ENCODE measurements around a stretch of chr13.

GRCh38 chr13:48262203-48262901 is 29.3 kb downstream of the ITM2B start:
- RAMPAGE, long total RNA, result no peak
- RRBS, result no CpG with 5 or more reads among the region's 2 CpGs

DNA sequence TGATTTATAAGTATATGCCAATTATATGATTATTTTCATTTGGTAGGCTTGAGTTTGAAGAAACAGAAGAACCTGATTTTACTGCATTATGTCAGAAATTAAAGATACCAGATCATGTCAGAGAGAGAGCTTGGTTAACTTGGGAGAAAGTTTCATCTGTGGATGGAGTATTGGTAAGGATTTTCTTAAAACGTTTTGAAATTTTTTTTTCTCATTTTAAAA is 3.6 kb downstream of the RB1 start:
- RAMPAGE, long total RNA, result no peak
- RRBS, result no CpG with 5 or more reads among the region's 1 CpG

- RAMPAGE, long total RNA, result no peak
- RRBS, result no CpG with 5 or more reads among the region's 2 CpGs
Observed at GRCh38 chr13:48782528-48782868, 128.8 kb downstream of the CYSLTR2 start.

- RAMPAGE, long total RNA, result no peak
- RRBS, result no CpG with 5 or more reads among the region's 1 CpG
Observed at GRCh38 chr13:48902400-48902828, 73.3 kb upstream of the FNDC3A start.

GRCh38 chr13:49399749-49400355 is 44.0 kb downstream of the CAB39L start:
- RAMPAGE, long total RNA, result no peak
- RRBS, result no CpG with 5 or more reads among the region's 1 CpG

- RAMPAGE, long total RNA, result no peak
- RRBS, result no CpG with 5 or more reads among the region's 1 CpG
Observed at GRCh38 chr13:49700906-49701710, 9.8 kb upstream of the EBPL start.

- RAMPAGE, long total RNA, result no peak
- RRBS, result no CpG with 5 or more reads among the region's 5 CpGs
Observed at GRCh38 chr13:49956196-49956917, 20.2 kb upstream of the SPRYD7 start.

DNA sequence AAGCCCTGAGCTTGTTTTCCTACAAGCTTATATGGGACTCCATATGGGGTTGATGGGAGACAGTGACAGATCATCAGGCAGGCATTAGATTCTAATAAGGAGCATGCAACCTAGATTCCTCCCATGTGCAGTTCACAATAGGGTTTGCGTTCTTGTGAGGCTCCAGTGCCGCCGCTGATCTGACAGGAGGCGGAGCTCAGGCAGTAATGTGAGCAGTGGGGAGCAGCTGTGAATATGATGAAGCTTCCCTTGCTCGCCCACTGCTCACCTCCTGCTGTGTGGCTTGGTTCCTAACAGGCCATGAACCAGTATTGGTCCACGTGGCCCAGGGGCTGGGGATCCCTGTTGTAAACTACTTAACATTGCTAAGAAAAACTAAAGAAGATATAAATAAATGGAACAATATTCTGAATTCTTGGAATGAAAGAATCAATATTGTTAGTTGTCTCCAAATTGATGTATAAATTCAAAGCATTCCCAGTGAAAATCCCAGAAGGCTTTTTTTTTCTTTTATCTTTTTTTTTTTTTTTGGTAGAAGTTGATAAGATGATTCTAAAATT is 378.4 kb downstream of the KCNRG start:
- RAMPAGE, long total RNA, result no peak
- RRBS, result no CpG with 5 or more reads among the region's 6 CpGs

- RAMPAGE, long total RNA, result no peak
- RRBS, result no CpG with 5 or more reads among the region's 10 CpGs
Observed at GRCh38 chr13:50484265-50484833, 359.1 kb downstream of the DLEU7 start.

DNA sequence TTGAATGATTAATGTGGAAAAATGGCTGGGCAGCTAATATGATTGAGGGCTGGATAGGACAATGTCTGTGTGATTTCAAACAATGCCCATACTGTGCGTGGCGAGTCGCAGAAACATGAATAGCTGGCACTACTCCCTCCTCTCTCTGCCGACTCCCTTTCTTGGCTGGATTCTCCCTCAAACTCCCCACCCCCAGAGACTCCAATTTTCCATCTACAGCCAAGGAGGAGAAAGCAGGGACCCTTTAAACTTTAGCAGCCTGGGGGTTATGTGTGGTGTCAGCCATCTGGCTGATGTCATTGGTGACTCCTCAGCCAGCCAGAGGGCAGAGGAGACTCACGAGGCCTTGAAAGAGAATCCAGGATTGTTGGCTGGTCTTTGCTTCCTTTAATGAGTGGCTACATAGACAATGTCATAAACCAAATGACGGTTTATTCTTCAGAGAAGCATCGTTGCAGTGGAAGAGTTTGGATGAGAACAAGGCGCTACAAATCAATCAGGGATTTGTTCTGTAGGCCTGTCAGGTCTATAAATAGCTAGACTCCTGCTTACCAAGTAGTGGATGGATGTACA is 165.6 kb downstream of the DLEU7 start:
- RAMPAGE, long total RNA, result no peak
- RRBS, result no CpG with 5 or more reads among the region's 8 CpGs

DNA sequence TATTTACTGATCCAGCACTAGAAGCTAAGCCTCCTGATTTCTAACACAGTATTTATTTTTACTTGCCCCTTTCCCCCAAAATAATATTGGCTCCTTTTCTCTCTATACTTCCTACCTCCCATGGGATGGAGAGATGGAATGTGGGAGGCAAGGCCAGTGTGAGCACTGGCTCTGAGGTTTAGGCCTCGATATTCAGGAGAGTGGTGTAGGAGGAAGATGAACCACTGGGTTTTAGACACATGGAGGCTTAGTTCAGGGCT is 30.8 kb downstream of the RNASEH2B start:
- RAMPAGE, long total RNA, result no peak
- RRBS, result no CpG with 5 or more reads among the region's 1 CpG

DNA sequence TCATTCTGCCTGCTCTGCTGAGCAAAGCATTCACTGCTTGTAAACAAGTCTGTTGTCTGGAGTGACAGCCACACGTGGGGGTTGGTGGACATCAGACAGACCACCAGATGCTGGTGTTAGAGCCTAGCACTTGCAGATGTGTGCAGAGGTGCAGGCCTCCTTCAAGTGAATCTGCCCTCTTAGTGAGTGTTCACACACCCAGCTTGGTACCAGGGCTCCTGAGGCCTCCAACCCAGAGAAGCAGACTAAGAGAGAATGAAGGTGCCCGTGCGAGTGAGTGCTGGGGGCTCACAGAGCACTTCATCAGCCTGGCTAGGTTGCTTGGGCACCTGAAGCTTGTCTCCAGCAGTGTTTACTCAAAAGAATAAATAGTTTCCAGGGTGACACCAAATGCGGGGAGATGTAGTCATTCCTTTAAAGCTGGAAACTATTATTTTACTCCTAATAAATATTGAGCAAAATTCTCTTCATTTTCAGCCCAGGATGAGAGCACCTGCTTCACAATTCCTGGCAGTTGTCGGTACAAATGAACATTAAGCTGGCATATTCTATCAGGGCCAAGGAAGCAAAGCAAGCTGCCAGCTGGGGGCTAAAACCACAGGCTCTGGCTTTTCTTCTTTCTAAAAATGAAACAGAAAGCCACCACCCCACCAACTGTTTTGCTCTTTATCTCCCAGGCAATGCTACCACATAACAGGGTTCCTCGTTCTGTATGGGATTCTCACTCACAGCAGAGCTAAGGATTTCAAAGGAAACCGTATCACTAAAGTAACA is 82.4 kb downstream of the RNASEH2B start:
- RAMPAGE, long total RNA, result no peak
- RRBS, result no CpG with 5 or more reads among the region's 7 CpGs

- RAMPAGE, long total RNA, result no peak
- RRBS, result no CpG with 5 or more reads among the region's 5 CpGs
Observed at GRCh38 chr13:51043311-51043738, 67.7 kb downstream of the C13orf42 start.

- RAMPAGE, long total RNA, result no peak
- RRBS, result no CpG with 5 or more reads among the region's 5 CpGs
Observed at GRCh38 chr13:51451866-51451981, 1.1 kb downstream of the INTS6 start.

DNA sequence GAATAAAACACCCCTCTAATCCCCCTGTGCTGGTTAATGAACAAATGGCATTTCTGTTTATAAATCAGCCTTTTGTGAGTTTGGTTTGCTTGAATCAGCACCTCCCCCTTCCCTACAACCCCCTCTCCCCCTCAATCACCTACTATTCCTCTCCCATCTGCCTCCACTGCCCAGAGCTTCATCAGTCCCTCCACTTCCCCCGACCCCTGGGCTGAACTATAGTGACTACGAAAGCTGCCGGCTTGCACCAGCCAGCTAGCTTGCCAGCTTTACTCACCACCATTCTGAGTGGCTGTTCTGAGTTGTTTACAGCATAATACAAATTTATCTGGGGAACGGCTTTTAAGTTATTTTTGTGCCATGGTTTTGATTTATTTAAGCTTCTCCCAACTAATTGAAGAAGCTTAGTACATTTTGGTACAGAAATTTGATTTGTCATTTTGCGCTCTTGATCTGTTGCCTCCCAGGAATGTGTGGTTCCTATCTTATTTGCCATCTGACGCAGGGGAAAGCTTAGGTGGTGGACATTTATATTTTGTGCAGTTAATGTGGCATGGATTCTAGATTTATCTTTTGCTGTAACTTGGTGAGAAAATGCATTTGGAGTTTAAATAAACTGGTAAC is 41.7 kb upstream of the WDFY2 start:
- RAMPAGE, long total RNA, result no peak
- RRBS, result no CpG with 5 or more reads among the region's 6 CpGs

- RAMPAGE, long total RNA, result no peak
- RRBS, result under 1% methylated on average over 4 of the region's 51 CpGs
Observed at GRCh38 chr13:51583584-51584391, 474 bp upstream of the WDFY2 start.

GRCh38 chr13:51590903-51591403 is 6.7 kb downstream of the WDFY2 start:
- RAMPAGE, long total RNA, result no peak
- RRBS, result no CpG with 5 or more reads among the region's 3 CpGs

DNA sequence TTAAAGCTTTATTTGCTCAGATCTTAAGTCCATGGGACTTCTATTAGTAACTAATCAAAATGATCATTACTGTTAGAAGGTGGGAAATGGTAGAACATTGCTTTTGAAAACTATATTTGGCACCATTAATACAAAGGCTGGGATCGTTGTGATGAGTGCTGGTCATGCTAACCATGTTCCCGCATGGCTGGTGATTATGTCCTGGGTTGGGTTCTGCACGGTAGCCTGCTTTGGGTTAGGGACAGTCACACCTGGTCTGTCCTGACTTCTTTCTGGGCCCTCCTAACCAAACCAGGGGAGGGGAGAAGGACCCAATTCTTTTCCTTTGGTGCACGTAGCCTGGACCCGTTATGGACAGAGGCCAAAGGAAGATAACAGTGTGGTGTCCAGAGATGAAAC is 51.7 kb downstream of the DHRS12 start:
- RAMPAGE, long total RNA, result no peak
- RRBS, result no CpG with 5 or more reads among the region's 5 CpGs

DNA sequence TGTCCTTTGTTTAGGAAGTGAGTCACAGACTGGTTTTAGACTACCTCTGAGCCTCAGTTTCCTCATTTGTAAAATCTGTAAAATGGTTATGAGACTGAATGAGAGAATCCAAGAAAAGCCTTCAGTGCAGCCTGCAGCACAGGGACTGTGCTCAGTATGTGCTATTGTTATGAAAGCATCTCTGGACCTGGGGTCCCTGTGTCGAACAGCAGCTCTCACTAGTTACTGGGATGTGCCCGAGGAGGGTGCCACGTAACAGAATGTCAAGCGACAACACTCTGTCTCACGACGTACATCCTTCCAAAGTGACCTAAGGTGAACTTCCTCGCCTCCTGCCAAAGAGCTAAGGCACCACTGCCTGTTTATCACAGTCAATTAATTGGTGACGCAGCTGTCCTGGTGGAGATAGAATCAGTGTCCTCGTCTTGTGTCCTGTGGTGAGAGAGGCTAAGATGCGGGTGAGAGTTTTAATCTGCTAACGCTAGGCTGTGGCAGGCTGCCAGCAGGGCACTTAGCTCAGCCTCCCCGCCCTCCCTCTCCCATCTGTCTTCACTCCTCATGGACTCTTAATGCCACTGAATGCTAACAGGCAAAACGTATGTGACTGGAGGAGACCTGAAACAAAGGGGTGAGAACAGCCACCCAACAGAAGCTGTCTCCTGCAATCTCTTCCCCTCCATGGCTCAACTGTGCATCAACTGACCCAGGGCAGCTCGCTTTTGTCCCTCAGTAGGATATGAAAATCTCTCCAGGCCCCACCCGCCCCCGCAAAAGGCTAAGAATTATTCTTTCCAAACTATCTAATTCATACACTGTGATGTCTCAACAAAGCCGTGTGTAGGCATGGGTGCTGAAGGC is 17.9 kb downstream of the DHRS12 start:
- RAMPAGE, long total RNA, result no peak
- RRBS, result no CpG with 5 or more reads among the region's 17 CpGs

DNA sequence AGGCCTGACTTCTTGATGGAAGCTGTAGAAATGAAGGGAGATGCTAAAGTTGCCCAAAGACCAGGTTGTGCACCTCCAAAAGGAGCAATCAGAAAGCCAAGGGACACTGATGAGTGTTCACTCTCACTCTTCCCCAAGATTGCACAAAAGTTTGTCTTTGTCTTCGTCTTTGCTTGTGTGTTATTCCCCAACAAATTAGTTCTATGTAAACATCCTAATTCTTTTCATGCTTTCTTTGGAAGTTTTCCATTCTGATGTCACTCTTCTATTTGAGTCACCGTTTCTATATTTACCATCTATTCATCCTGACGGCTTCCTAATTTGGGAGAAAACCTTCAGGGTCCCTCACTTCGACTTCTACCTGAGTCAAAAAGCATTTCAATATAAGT is 3.7 kb upstream of the TMEM272 start:
- RAMPAGE, long total RNA, result no peak
- RRBS, result no CpG with 5 or more reads among the region's 4 CpGs

All from epithelial cell of alveolus of lung (primary cell).